GM23248 (cell line): ENCODE results near the gene NIN.

DNA sequence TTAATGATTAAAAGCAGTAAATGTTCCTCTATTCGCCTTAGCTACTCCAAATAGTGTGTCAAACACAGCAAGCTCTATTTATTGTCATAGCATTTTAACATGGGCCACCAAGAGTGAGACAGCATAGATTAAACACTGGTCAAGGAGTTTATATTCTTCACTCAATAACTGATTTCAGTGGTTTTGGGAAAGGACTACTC is 658.2 kb upstream of the MDGA2 start:
- RAMPAGE, long total RNA, result no peak

DNA sequence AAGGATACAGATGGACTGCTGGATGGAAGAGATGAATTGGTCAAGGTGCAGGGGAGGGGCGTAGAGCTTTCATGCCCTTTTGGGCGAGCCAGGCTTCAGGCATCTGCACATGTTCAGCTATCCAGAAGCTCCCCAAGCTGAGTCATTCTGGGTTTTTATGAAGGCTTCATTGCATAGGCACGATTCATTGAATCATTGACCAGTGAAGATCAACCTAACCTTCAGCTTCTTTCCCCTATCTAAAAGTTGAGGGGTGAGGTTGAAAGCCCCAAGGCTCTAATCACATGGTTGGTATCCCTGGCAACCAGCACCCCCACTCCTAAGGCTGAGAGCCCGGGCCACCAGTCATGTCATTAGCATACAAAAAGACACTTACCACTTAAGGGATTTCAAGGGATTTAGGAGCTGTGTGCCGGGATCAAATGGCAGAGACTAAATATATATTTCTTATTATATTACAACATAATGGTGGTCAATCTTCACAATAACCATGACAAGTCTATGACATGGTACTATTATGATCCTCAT is 36.2 kb downstream of the RPS29 start:
- RAMPAGE, long total RNA, result no peak

- RAMPAGE, long total RNA, result no peak
Measured at GRCh38 chr14:49777576-49778266, 9.8 kb downstream of the KLHDC2 start.

DNA sequence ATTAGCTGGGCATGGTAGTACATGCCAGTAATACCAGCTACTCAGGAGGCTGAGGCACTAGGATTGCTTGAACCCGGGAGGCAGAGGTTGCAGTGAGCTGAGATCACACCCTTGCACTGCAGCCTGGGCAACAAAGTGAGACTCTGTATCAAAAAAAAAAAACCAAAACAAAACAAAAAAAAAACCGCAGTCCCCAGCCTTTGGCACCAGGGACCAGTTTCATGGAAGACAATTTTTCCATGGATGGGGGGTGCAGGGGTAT is 8.7 kb downstream of the NEMF start:
- RAMPAGE, long total RNA, result no peak

GRCh38 chr14:49869954-49870467 is 17.4 kb upstream of the NEMF start:
- RAMPAGE, long total RNA, result no peak

GRCh38 chr14:49886650-49886939 is 6.3 kb upstream of the ARF6 start:
- RAMPAGE, long total RNA, result no peak

DNA sequence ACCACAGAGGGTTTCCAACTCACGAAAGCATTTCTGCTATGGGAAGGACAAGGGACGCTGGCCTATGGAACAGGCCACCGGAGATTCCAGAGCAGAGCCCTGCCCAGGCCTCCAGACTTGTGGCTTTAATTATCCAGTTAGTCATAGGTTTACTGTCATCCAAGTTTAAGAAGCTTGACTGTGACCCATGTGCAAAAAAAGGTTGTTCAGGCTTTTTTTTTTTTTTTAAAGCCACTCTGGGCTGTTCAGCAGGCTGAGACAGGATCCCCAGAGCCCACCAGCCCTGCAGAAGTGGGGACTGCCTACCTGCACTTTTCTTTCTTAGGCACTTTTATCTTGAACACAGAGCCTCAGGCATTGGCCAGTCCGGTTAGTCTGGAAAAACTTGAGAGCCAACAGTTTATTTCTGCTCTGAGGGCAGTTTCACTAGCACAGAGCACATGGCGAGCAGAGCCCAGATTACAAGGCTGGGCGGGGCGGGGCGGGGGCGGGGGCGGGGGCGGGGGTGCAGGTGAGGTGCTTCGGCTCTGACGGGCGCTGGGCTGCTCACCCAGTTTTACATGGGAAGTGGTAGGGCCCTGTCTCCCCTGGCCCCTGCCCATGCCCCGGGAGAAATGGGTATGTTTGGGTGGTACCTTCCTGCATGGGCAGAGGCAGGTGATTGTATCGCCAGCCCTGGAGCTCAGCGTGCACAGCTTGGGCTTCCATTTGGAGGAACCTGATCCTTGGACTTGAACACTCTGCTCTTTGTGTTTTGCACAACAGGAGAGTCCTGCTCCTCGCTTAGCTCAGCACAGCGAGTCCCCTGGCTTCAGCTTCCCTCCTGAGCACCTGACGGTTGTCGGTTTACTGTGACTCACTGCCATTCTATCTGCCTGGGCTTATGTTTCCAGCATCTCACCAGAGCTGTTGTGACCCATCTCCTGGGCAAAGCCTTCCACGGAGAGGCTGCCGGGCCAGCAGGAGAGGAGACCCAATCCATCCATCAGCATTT is 108.3 kb downstream of the ARF6 start:
- RAMPAGE, long total RNA, result start-site peak on the minus strand centred at position 208 of the sequence, 337 bp wide, 14 and 14 reads in 2 replicates

- RAMPAGE, long total RNA, result no peak
Measured at GRCh38 chr14:50008653-50009467, 107.5 kb downstream of the VCPKMT start.

- RAMPAGE, long total RNA, result no peak
Measured at GRCh38 chr14:50081938-50082280, 34.5 kb downstream of the VCPKMT start.

GRCh38 chr14:50366279-50367125 is 30.2 kb downstream of the CDKL1 start:
- RAMPAGE, long total RNA, result no peak

DNA sequence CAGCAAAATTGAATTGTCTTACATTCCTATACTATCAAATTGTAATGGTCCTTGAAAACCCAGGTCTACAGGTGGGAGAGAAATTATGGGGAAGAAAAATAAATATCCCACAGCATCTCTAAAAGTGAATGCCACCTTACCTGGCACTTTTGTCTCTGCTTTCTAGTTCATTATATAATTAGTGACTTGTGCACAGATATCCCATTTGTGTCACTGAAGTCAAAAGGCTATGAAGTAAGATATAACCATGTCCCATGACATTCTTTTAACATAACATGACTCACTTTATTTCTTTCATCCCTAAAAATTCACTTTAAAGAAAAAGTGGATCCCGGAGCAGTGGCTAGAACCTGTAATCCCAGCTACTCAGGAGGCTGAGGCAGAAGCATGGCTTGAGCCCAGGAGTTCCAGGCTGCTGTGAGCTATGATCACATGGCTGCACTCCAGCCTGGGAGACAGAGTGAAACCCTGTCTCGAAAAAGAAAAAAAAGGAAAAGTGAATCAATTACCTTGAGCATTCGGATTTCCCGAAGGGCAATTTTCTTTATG is 1.4 kb downstream of the CDKL1 start:
- RAMPAGE, long total RNA, result no peak

GRCh38 chr14:50417948-50418362 is 21.3 kb upstream of the CDKL1 start:
- RAMPAGE, long total RNA, result no peak

- RAMPAGE, long total RNA, result no peak
Measured at GRCh38 chr14:50444959-50445500, 48.3 kb upstream of the CDKL1 start.

DNA sequence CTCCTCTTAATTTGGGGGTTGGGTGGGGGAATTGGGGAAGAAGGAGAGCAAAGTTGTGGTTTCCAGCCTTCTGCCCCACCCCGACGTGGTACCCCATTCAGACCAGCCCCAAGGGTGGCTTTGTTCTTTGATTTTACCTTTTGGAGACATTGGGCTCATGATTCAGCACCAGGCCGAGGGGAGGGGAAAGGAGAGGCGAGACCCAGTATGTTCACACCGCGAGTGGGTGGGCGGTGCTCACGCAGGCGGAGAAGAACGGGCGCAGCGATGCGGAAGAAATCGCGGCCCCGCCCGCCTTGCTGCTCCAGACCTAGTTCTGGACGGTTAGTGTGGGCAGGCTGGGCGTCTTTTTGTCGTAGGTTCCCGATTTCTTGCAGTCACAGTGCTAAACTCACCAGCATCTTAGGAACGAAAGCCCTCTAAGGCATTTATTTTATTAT is 978 bp downstream of the ATL1 start:
- RAMPAGE, long total RNA, result no peak

GRCh38 chr14:50658070-50658573 is 10.0 kb downstream of the SAV1 start:
- RAMPAGE, long total RNA, result no peak

GRCh38 chr14:50666783-50667114 is 1.4 kb downstream of the SAV1 start:
- RAMPAGE, long total RNA, result no peak

- RAMPAGE, long total RNA, result no peak
Measured at GRCh38 chr14:50726127-50726830, 58.2 kb upstream of the SAV1 start.

DNA sequence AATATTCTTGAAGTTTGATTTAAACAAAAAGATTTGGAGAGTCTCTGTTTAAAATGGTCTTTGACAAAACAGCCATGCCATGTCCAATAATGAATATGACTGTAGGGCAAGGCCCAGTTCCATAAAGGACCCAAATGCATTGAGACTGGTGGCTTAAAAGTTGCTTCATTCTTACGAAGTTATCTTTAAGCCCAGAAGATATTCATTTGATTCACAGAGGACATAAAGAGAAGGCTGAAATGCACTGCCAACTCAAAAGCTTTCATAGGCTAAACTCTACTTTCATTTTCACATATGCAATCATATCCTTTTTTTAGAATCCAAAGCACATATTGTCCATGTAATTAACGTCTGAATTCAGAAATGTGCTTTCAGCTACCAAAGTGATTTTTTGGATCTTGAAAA is 71.6 kb upstream of the SAV1 start:
- RAMPAGE, long total RNA, result no peak

DNA sequence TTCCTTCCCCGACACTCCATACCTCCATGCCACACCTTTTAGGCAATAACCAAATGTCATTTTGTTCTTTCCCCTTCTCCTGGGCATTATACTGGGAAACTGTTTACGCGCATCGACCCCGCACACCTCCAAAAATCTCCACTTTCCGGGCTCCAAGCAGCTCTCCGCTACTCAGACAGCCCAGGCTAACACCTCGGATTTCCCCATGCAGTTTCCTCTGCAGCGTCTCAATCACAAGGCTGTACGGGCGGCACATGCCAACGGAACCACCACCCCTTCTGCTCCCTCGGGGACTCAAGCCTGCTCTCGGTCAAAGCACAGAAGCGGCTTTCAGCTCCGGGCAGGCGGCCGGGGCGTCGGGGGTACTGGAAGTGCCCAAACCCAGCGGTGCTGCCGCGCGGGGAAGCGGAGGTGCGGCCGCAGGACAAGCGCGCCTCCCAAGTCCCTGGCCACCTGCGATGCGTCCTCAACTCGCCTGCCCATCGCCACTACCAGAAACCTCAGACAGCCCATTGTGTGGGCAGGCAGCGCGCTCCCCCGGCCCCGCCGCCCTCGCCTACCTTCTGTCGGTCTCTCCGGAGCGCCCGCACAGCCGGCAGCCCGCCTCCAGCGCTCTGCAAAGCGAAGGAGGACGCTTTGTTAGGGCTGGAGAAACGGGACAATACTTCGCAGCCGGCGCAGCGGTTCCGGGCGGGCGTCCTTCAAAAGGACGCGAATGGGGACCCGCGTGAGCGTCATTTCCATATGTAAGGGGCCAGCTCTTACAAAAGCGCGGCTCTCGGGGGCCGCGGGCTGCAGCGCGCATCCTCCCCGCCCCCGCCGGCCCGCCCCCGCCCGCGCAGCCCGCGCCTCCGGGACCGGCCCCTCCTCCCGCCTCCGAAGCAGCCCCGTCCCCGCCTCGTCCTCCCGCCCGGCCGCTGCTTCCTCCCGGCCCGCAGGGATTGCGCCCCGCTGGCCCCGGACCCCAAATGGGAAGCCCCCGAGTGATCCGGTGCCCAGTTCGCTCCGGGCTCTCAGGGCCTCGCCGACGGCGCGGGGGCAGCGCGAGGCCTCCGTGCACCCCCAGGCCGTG is 722 bp downstream of the NIN start:
- RAMPAGE, long total RNA, result no peak

- RAMPAGE, long total RNA, result no peak
Measured at GRCh38 chr14:50830976-50831968, at the start of gene NIN. Gene NIN (minus strand): TSS chr14:50831162.